ENCODE results near the genes NPC1L1, TMED4, OGDH and NACAD.

DNA sequence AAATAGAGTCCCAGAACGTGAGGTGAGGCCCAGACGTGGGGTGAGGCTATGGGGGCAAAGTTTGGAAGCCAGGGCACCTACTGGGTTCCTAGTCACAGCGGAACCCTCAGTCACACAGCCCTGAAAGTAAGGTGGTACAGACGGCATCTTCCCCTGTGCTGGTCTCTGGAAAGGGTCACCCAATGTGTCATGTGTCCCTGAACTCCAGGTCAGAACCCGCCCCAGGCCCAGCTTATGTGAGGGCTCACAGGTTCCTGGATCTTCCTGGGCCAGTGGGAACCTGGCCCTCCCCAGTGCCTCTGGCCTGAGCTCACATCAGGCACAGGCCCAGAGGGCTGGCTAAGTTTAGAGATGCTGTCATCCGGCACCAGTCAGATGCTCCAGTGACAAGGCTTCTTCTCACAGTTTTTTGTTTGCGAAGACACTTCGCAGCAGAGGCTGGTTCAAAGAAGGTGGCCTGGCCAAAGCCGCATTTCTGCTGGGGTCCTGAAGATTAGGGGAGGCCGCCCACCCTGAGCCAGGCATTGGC, 11.8 kb downstream of the CAMK2B start:
- RRBS: no CpG with 5 or more reads among the region's 10 CpGs
CAGE:
- cytosol, long polyA plus RNA: no peak
- long polyA plus RNA: no peak
- nucleus, long polyA plus RNA: no peak

- RRBS: no CpG with 5 or more reads among the region's 2 CpGs
CAGE:
- cytosol, long polyA plus RNA: no peak
- long polyA plus RNA: no peak
- nucleus, long polyA plus RNA: no peak
Observed at GRCh38 chr7:44484581-44485159, 5.8 kb downstream of the NUDCD3 start.

DNA sequence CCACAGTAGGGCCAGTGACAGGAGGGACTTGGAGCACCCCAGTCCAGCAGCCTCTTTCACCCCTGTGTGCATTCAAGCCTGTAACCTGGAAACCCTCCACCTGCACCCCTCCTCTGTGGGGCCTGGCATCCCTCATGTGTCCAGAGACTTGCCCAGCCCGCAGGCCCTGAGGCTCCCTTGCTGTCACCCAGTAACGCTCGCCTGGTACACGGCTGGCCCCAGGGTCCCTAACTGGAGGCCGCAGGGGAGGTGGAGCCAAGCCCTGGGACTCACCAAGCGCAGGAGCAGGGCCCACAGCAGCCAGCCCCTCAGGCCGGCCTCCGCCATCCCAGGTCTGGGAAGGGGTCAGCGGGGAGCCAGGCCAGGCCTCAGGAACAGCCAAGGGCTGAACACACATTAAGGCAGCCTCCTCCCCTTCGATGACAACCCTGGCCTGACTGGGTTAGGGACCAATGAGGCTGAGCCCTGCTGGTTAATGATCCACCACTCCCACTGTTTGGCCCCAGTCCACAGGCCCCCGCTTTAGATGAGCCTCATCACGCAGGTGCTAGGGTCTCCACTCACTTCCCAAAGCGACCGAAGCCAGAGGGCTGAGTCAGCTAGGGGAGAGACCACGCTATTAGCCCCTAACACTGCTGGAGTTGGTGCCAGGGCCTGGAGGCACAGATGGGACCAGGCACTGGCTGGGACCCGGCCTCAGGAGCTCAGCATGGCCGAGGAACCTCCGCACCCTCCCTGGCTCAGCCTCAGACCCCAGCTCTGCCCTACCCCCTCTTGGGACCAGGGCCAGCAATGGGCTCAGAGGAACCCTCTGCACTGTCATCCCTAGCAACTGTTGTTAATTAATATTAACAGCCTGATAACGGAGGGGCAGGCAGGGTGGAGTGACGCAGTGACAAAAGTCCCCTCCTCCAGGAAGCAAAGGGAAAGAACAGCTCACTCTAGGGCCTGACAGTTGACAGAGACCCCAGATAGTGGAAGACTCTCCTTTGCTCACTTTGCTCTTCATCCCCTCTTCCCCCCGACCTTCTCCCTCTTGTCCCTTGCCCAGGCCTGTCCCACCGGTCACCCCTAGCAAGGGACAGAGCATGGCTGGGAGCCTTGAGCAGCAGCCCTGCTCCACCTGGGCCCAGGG, at the start of gene NPC1L1:
TSS of gene NPC1L1 (minus strand) at position 398 of the 1,135 bp plus-strand sequence.
- RRBS: no CpG with 5 or more reads among the region's 22 CpGs
CAGE:
- cytosol, long polyA plus RNA: no peak
- long polyA plus RNA: no peak
- nucleus, long polyA plus RNA: no peak

DNA sequence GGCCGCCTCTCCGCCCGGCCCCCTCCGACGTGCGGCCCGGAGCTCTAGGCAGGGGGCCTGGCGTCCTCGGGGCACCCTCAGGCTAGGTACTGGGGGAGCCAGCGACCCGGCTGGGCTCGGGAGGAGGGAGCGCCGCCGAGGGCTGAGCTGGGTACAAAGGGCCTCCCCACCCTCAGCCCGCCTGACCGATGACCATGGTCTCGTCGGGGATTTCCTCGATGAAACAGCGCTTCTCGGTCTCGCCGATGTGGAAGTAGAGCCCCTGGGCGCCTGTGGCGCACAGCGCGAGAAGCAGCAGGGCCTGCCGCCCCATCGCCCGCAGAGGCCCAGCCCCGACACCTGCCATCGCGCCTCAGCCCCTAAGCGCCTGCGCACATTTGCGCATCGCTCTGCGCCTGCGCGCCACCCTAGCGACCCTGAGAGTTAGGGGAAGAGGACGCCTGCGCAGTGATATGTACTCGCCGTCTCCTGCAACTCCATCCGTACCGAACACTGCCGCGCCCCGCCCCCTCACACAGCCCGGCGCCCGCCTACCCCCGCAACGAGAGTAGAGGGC, at the start of gene TMED4:
TSS of gene TMED4 (minus strand) at position 371 of the 556 bp plus-strand sequence.
- RRBS: 1% methylated on average over 10 of the region's 56 CpGs
CAGE:
- cytosol, long polyA plus RNA: no peak
- long polyA plus RNA: no peak
- nucleus, long polyA plus RNA: no peak

DNA sequence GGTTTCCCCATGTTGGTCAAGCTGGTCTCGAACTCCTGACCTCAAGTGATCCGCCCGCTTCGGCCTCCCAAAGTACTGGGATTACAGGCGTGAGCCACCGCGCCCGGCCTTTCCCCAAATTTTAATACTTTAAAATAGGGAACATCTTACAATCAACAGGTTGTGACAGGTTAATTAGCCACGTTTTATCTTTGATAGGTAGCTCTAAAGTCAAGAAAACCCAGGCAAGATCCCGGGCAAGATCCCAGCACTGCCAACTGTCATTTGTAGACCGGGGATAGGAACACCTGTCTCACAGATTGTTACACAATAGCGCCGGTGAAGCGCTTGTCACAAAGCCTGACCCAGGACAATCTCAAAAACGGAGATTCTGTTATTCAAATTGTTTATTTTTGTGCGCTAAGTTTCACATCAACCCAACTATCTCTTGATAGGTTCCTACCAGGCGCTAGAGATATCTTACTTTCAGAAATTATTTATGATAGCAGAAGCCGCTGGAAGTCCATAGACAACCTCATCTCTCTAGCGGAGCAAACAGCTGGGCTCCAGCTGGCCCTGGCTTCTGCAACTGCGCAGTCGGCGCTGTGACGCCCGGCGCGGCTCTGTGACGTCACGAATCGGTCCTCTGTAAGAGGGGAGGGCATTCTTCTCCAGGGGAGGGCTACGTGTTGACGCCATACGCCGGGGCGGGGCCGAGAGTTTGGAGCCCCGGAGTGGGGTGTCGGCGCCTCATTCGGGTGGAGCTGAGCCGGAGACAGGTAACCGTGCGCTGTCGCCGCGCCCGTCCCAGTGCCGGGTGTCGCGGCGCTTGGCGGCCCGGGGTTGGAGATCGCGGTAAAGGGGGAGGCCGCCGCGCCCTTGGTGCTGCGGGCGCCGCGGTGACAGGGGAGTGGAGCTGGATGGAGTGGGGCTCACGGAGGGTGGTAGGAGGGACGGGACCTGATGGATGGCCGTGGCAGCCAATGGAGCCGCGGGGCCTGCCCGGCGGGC, at the start of gene OGDH:
TSS of gene OGDH (plus strand) at position 732 of the 990 bp plus-strand sequence.
- RRBS: 3% methylated on average over 25 of the region's 68 CpGs
CAGE:
- cytosol, long polyA plus RNA: start-site peak on the plus strand centred at position 707 of the sequence, 68 bp wide, 3,302 and 2,235 reads in 2 replicates
- long polyA plus RNA: start-site peak on the plus strand centred at position 707 of the sequence, 68 bp wide, 3,110 and 1,690 reads in 2 replicates
- nucleus, long polyA plus RNA: start-site peak on the plus strand centred at position 705 of the sequence, 64 bp wide, 3,838 and 4,188 reads in 2 replicates

DNA sequence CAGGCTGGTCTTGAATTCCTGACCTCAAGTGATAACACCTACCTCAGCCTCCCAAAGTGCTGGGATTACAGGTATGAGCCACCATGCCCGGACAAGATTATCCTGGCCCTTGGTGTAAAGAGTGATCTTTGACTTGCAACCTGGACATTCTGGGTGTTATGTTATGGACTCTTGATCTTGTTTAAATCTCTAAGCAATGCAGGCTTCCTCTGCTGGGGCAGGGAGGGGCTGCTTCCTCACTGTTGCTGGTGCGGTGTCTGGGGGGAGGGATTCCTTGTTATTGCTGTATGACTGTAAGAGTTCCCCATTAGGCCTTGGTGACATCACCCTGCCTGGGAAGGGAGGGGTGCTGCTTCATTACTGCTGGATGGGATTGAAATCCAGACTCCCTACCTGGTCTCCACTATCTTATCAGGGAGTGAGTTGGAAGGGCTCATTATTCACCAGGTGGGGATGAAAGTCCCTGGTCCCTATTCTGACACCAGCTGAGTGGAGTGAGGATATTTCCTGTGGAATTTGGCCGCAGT, 8.7 kb downstream of the OGDH start:
- RRBS: no CpG with 5 or more reads among the region's 3 CpGs
CAGE:
- cytosol, long polyA plus RNA: no peak
- long polyA plus RNA: no peak
- nucleus, long polyA plus RNA: no peak

DNA sequence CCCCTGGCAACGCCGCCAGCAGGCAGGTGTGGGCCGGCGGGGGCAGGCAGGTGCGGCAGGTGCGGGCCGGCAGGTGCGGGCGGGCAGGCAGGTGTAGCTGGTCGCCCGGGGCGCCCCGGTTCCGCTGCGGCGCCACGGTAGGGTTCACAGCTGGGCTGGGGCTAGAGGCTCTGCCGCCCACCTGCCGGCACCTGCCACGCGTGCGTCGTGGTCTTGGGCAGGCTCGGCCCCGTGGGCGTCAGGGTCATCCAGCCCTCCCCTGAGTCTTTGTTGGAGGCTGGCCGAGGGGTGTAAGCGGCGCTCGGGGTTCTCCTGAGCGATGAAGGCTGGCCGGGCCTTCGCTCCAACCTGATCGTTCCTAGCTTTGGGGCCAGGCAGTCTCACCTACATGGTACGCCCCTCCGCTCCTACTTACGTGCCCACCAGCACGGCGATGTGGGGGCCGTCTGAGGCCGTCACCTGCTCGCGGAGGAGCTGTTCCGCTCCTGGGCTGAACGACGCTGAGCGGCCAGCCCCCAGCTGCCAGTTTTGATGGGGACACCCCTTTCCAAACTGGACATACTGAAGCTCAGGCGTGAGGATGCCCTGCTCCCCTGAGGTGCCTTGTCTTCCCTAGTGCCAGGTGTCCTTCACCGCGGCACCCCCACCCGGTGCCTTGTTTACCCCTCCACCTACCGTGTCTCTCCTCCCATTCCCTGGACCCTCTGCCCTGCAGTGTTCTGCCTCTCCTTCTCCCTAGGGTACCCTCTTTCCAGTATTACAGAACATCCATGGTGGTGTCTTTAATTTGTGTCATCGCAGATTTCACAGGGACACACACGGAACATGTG, 582 bp downstream of the ZMIZ2 start:
- RRBS: under 1% methylated on average over 15 of the region's 54 CpGs
CAGE:
- cytosol, long polyA plus RNA: no peak
- long polyA plus RNA: no peak
- nucleus, long polyA plus RNA: no peak

DNA sequence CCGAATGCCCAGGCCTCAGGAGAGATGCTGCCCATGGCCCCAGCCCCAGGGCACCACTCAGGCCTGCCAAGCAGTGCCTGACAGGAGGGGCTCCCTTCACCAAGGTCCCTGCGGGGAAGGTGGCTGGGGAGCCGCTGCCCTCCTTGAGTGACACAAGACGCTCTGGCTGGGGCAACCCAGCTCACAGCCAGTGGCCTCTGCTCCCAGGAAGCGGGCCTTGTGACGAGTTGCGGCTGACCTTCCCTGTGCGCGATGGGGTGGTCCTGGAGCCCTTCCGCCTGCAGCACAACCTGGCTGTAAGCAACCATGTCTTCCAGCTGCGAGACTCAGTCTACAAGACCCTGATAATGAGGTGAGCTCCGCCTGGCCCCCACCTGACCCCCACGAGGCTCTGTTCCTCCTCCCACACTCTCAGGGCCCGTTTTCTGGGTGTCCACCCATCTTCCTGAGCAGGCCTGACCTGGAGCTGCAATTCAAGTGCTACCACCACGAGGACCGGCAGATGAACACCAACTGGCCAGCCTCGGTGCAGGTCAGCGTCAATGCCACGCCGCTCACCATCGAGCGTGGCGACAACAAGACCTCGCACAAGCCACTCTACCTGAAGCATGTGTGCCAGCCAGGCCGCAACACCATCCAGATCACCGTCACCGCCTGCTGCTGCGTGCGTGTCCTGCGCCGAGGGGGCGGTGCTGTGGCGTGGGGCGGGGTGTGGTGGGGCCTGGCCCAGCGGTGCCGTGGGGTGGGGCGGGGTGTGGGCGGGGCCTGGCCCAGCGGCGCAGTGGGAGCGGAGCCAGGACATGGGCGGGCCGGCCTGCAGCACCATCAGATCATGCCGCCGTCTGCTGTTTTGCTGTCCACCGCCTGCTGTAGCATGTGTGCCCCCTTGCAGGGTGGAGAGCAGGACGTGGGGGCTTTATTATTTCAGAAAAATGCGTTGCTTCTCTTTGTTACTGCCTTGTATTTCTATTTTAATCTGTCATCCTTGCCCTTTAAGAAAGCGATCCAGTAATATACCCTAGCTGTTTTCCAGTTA, 12.9 kb downstream of the ZMIZ2 start:
- RRBS: no CpG with 5 or more reads among the region's 49 CpGs
CAGE:
- cytosol, long polyA plus RNA: no peak
- long polyA plus RNA: no peak
- nucleus, long polyA plus RNA: no peak

DNA sequence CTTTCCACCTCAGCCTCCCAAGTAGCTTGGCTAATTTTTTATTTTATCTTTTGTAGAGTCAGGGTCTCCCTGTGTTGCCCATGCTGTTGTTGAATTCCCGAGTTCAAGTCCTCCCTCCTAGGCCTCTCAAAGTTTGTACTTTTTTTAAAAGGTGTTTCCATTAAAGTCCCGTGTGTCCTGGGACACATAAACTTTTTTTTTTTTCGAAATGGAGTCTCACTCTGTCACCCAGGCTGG, 24.3 kb downstream of the PPIA start:
- RRBS: no CpG with 5 or more reads among the region's 3 CpGs
CAGE:
- cytosol, long polyA plus RNA: no peak
- long polyA plus RNA: no peak
- nucleus, long polyA plus RNA: no peak

- RRBS: no CpG with 5 or more reads among the region's 6 CpGs
CAGE:
- cytosol, long polyA plus RNA: no peak
- long polyA plus RNA: no peak
- nucleus, long polyA plus RNA: no peak
Observed at GRCh38 chr7:44824780-44825876, 22.8 kb downstream of the H2AZ2 start.

GRCh38 chr7:44881669-44882158, 3.6 kb downstream of the PURB start:
CAGE:
- cytosol, long polyA plus RNA: no peak
- long polyA plus RNA: no peak
- nucleus, long polyA plus RNA: no peak

DNA sequence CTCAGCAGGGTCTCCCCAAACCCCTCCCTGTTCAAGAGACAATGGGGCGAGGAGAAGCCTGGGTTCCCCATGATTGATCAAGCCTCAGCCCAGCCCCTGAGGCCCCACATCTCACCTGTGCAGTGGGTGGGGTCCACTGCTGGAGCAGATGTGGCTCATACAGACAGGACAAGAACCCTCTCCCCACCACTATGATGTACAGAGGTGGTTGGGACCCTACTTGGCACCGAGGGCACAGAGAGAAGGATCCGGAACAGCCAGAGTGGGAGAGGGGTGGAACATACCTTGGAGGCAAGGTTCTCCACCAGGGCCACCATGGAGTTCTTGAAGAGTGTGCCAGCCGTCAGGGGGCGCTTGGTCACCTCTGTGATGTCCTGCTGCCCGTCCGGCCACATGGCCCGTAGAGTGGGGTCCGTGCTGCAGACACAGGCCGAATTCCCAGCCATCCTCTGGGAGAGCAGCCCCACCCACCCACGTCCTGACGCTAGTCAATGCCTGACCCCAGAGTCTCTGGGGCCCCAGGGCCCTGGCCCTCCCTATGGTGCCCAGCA, 11.4 kb downstream of the MYO1G start:
- RRBS: no CpG with 5 or more reads among the region's 12 CpGs
CAGE:
- cytosol, long polyA plus RNA: no peak
- long polyA plus RNA: no peak
- nucleus, long polyA plus RNA: no peak

DNA sequence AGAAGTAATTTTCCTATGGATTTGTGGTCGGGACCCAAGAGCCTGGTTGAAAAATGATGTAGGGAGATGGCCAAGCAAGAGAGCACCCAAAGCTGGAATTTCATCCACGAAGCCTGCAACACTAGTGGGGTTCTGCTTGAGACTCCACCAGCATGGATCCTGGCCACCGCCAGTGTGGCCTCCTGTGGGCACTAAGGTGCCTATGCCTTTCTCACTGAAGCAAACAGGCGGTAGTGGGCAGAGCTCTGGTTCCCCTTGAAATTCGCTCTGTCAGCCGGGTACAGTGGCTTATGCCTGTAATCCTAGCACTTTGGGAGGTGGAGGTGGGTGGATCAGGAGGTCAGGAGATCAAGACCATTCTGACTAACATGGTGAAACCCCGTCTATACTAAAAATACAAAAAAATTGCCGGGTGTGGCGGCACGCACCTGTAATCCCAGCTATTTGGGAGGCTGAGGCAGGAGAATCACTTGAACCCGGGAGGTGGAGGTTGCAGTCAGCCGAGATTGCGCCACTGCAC, 28.2 kb downstream of the CCM2 start:
- RRBS: no CpG with 5 or more reads among the region's 13 CpGs
CAGE:
- cytosol, long polyA plus RNA: no peak
- long polyA plus RNA: no peak
- nucleus, long polyA plus RNA: no peak

DNA sequence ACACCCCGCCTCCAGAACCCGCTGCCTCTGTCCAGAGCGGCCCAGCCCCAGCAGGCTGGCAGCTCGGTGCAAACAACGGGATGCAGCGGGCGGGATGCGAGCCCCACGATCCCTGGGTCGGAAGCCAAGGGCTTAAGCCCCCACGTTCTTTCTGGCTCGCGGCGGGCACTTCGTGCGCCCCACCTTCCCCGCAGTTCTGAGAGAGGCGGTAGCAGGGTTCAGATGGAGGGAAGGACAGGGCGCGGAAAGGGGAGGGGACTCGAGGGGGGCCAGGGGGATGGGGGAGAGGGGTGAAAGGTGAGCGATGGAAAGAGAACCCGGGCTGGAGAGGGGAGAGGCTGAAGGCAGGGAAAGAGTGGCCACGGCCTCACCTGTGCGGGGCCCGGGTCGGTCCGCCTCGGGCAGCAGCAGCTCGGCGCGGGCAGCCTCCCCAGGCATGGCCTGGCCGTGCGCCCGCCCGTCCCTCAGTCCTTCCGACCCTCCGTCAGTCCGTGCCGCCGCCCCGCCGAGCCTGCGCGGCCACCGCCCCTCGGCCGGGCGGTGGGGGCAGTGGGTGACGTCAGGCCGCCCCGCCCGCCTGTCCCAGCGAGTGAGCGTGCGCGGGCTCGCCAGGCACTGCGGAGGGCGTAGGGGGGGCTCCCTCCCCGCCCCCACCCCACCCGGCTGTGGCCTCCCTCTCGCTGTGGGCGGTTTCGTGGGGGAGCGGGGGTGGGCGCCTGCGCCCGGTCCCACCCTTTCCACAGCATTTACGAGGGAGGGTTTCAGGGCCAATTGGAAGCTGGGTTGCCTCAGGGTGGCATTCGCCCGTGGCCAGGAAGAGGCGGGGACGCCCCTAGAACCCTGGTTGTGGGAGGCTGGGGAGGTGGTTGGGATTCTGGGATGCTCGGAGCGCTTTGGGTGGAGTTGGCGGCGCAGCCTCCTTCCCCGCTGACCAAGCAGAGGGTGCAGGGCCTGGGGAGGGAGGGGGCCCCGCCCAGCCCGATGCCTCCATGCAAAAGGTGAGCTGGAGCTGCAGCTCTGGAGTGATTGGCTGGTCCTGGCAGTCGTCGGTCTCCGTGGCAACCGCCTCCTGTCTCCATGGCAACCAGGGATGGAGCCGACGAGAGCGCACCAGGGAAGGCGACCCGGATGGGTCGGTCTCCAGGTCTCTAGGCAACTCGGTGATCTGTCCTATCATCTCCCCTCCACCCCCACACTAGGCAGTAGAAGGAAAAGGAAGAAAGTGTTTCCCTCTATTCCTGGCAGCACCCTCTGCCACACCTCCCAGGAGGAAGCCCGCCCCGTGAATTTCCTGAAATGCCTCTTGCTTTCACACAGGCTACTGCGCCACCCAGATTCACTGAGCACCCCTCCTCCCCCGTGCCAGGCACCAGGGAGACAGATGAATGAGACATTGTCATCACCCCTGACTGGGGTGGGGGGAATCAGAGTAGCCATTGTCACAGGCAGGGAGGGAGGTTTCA, at the start of gene NACAD:
TSS of gene NACAD (minus strand) at position 513 of the 1,463 bp plus-strand sequence.
- RRBS: 2% methylated on average over 13 of the region's 96 CpGs
CAGE:
- cytosol, long polyA plus RNA: no peak
- long polyA plus RNA: no peak
- nucleus, long polyA plus RNA: no peak

DNA sequence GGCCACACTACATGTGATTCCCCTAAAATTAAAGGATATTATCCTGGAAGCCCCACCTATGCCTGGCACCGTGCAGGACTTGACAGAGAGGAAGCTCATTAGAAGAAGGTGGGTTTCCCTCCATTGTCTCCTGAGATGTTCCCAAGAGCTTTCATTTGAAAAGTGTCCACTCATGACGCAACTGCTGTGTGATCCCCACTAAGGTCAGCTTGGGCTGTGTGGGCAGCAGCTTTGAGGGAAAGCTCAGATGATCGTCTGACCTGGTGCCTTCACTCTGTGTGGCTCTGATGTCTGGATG, 53.5 kb downstream of the RAMP3 start:
- RRBS: no CpG with 5 or more reads among the region's 3 CpGs
CAGE:
- cytosol, long polyA plus RNA: no peak
- long polyA plus RNA: no peak
- nucleus, long polyA plus RNA: no peak

- RRBS: no CpG with 5 or more reads among the region's 5 CpGs
CAGE:
- cytosol, long polyA plus RNA: no peak
- long polyA plus RNA: no peak
- nucleus, long polyA plus RNA: no peak
Observed at GRCh38 chr7:45691037-45691422, 116.9 kb downstream of the ADCY1 start.

DNA sequence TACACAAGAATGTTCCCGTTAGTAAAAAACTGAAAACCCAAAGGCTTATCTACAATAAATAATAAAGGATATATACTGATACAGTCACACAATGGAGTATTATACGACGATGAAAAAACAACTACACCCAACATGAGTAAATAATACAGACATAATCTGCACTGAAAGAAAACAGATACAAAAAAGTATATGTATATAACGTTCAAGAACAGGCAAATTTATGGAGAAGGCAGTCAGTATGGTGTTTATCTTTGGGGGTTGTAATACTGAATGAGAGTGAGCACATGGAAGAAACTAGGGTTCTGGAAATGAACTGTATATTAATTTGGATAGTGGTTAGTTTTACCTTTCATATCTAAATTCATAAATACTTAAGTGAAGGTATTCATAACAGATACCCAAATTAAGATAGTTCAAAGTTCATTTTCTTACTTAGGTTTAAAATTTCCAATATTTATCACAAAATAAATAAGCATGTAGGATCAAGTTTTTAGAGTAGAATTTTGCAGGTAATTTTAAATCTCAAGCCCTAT, 109.0 kb downstream of the CCDC201 start:
- RRBS: no CpG with 5 or more reads among the region's 4 CpGs
CAGE:
- cytosol, long polyA plus RNA: no peak
- long polyA plus RNA: no peak
- nucleus, long polyA plus RNA: no peak

DNA sequence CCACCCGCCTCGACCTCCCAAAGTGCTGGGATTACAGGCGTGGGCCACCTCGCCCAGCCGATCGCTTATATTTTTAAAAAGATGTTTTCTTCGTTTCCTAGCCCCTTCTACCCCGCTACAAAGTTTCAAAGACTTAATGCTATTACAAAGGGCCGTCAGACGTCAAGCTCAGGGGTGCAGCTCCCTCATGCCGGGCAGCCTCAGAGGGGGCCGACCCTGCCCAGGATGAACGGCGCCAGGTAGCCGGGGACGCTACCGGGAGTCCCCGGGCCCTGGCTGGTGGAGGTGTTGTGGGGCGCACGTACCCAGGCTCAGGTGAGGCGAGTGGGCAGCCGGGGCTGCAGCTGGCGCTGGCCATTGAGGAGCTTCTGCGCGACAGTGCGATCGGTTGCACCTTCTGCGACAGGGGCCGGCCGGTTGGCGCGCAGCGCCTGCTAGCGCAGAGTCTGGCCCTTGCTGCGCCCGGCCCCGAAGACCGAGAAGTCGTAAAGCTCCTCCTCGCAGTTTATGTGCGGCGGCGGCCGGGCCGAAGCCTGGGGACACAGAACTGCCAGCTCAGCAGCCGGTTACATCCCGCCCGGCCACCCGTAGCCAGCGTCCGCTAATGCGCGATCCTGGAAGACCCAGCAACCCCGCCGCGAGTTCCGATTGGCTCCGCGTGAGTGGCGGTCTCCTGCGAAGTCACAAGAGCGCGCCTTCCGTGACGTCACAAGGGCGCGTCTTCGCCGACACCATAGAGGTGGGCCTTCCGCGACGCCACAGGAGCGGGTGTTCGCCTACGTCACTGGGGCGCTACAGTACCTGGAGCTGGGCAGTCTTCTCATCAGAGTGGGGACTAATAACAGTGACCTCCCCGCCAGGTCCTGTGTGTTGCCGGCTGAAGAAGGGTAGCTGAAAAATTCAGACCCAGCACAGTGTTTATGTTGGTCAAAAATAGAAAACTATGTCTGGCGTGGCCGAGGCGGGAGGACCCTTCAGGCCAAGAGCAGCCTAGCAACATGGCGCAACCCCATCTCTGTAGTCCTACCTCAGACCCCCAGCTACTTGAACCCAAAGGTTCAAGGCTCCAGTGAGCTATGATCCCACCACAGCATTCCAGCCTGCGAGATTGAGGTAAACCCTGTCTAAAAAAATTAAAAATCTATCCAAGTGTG, 104.2 kb downstream of the CCDC201 start:
- RRBS: no CpG with 5 or more reads among the region's 83 CpGs
CAGE:
- cytosol, long polyA plus RNA: no peak
- long polyA plus RNA: no peak
- nucleus, long polyA plus RNA: no peak

DNA sequence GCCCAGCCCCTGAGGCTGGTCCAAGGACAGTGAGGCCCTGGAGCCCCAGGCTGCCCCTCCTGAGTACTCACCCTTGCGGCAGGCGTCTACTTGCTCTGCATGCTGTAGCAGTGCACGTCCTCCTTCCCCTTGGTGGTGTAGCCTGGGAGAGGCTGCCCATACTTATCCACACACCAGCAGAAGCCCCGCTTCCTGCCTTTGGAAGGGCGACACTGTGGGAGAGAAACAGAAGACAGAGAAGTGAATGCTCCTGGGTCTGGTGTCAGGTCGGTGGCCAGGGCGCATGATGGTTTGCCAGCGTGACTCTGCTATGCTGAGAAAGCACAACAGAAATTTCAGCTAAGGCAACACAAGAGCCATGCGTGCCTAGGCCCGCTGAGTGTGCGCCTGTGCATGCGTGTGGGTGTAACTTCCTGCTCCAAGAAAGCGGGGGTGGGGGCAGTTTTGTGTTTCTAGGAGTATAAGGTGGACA, 6.3 kb downstream of the IGFBP3 start:
- RRBS: no CpG with 5 or more reads among the region's 13 CpGs
CAGE:
- cytosol, long polyA plus RNA: start-site peak on the minus strand centred at position 103 of the sequence, 59 bp wide, 311 and 354 reads in 2 replicates
- long polyA plus RNA: no peak
- nucleus, long polyA plus RNA: start-site peak on the minus strand centred at position 109 of the sequence, 45 bp wide, 173 and 150 reads in 2 replicates

- RRBS: no CpG with 5 or more reads among the region's 3 CpGs
CAGE:
- cytosol, long polyA plus RNA: no peak
- long polyA plus RNA: no peak
- nucleus, long polyA plus RNA: no peak
Observed at GRCh38 chr7:46145315-46145831, 224.3 kb upstream of the IGFBP3 start.

Measured in IMR-90 (cell line).